Skeletal muscle tissue (tissue), 7 donors: ENCODE results near the genes AKR1B1, BPGM and CALD1.

GRCh38 chr7:133725497-133726077 lies 401.6 kb upstream of the LRGUK start:
- PRO-cap, 3 experiments = no peak in any of the 3 experiments
- RAMPAGE, long total RNA = no peak
- RRBS, 2 experiments = no CpG with 5 or more reads among the region's 4 CpGs

DNA sequence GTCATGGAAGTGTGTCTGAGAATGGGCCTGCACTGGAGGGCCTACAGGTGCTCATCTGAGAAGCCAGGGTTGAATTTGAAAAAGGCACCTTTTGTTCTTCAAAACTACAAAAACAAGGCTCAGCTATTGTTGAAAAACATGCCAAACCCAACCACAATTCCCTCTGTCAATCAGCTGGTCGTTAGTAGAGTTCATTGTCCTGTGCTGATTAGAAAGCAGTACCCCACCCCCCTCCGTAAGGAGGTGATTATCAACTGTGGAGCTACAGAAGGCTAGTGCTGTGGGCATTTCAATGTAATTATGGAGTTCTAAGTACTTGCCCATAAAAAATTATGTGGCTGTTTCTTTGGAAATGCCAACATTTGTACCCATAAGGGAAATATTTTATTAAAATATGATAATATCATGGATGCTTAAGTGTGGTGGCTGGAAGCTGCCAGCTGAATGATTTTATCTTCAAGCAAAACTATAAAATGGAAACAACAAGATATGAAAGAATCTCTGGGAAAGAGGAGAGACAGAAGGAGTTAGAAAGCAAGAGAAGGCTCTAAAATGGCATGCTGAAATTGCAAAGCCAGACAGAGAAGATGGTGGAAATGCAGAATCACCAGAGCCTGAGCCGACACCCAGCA lies 179.6 kb upstream of the LRGUK start:
- PRO-cap, 3 experiments = no peak in any of the 3 experiments
- RAMPAGE, long total RNA = no peak
- RRBS, 2 experiments = no CpG with 5 or more reads among the region's 3 CpGs

GRCh38 chr7:133983609-133984023 lies 143.5 kb upstream of the LRGUK start:
- PRO-cap, 3 experiments = no peak in any of the 3 experiments
- RAMPAGE, long total RNA = no peak
- RRBS, 2 experiments = no CpG with 5 or more reads among the region's 2 CpGs

DNA sequence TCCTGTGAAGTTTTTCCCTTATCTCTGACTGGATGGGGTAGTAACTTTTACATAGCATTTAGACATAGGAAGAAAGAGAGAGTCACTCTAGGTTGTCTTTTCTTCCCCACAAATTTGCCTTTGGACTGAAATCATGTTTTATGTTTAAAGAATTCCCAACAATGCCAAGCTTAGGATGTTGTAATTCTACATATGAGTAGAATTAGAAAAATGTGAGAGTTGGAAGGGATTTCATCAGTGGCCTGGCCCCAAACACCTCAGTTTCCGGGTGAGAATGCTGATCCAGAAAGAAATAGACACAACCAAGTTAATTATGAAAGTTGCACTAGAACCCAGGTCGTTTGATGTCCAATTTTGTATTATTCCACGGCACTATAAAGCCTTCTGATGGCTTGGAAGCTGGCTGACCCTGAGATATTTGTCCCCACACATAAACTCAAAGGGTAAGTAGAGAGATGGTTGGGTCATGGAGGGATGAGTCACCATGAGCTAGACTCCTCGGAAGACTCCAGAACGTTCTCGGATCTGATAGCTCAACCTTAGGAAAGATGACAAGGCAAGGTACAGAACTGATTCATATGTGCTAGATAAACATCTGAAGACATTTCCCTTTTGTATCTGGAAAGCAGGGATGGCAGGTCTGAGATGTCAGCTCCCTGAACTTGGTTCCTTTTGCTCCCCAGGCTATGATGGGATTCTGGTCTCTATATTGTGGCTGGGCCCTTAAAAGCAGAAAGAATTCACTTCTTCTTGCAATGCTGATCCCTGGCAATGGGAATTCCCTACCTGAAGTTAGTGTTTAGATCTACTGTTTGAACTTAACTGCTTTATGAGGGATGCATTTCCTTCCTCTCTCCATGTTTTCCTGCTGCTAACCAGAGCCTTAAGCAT lies 48.8 kb upstream of the SLC35B4 start:
- PRO-cap, 3 experiments = no peak in any of the 3 experiments
- RAMPAGE, long total RNA = no peak
- RRBS, 2 experiments = no CpG with 5 or more reads among the region's 6 CpGs

GRCh38 chr7:134429470-134429715 lies 29.5 kb downstream of the AKR1B1 start:
- PRO-cap, 3 experiments = no peak in any of the 3 experiments
- RAMPAGE, long total RNA = no peak
- RRBS, 2 experiments = no CpG with 5 or more reads among the region's 4 CpGs

GRCh38 chr7:134451758-134452075 lies 7.2 kb downstream of the AKR1B1 start:
- PRO-cap, 3 experiments = no peak in any of the 3 experiments
- RAMPAGE, long total RNA = no peak
- RRBS, 2 experiments = no CpG with 5 or more reads among the region's 6 CpGs

GRCh38 chr7:134458905-134459612 lies at the start of gene AKR1B1:
TSS of gene AKR1B1 (minus strand) at chr7:134459100.
- PRO-cap, 3 experiments = peak in 3 of 3 experiments; most common minus-strand start chr7:134459098 (in 2)
- RAMPAGE, long total RNA = start-site peak on the minus strand at chr7:134459084-134459167, 307 and 60 reads in 2 replicates
- RRBS, 2 experiments = 1% methylated on average over 6 of the region's 49 CpGs

DNA sequence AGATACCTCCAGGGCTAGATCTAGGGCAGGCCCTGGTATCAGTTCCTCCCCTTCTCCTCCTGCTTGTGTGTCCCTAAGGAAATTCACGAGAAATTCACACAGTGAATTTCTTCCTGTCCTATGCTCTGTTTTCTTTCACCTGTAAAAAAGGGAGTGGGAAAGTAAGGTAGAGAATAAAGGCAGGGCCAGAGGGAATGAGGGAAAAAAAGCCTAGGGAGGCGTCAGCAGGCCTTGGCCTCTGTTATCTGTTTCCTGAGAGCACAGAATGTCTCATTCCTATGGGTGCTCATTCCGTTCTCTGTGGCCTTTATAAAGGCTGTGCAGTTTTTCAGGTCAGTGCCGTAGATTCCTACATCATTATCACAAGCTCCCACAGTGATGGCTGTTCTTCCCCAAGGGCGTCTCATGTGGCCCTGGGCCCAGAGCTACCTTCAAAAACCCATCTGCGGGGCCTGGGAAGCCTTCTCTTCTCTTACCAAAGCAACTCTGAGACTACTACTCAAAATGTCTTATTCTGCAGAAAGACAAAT lies 16.8 kb upstream of the AKR1B10 start:
- PRO-cap, 3 experiments = no peak in any of the 3 experiments
- RAMPAGE, long total RNA = no peak
- RRBS, 2 experiments = no CpG with 5 or more reads among the region's 6 CpGs

DNA sequence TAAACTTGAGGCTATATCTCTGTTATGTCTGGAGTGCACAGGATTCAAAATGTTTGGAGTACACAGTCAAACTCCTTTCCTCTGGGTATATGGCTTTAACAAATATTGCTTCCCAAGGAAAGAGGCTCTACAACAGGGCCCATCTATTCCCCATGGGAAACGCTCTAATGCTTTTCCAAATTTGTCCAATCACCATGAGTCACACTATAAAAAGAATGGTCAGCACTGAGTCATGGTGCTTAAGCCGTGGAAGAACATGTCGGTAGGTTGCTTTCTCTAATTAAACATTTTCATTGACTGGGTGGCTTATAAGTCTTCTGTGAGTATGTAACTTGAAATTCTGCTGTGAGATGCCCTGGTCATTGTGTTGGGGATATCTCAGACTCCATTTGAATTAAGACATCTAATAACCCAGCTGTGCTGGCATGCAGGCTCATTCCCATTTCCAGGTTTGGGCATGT lies 11.5 kb upstream of the AKR1B10 start:
- PRO-cap, 3 experiments = no peak in any of the 3 experiments
- RAMPAGE, long total RNA = no peak
- RRBS, 2 experiments = no CpG with 5 or more reads among the region's 3 CpGs

DNA sequence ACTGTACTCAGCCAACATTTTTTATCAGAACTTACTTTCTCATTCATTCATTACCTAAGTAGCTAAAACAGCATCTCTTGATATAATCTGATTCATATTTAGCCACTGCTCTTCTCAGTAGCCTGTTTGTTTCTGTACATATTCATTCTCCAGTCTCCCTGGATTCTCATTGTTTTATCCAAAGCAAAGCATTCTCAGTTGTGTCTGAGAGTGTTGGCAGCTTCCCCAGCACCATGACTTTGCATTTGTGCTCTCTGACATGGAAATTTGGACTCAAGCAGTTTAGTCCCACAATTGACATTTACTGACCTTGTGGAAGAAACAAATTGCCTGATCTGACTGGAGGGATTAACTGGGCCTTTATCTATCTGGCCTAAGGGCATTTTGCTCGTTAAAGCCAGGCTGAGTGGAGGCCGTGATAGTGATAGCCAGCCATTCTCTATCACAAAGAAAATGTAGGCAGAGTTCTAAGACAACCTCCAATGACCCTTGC lies 44.9 kb downstream of the AKR1B15 start:
- PRO-cap, 3 experiments = no peak in any of the 3 experiments
- RAMPAGE, long total RNA = no peak
- RRBS, 2 experiments = no CpG with 5 or more reads among the region's 2 CpGs

- PRO-cap, 3 experiments = peak in 3 of 3 experiments; most common plus-strand start chr7:134646854 (in 2)
- RAMPAGE, long total RNA = start-site peak on the plus strand at chr7:134646851-134646856, 206 and 196 reads in 2 replicates
- RRBS, 2 experiments = 2 to 3% methylated on average over 10 of the region's 31 CpGs
Observed at GRCh38 chr7:134646653-134647613, at the start of gene BPGM. TSS of gene BPGM (plus strand) at chr7:134646853.

- PRO-cap, 3 experiments = no peak in any of the 3 experiments
- RAMPAGE, long total RNA = no peak
- RRBS, 2 experiments = no CpG with 5 or more reads among the region's 4 CpGs
Observed at GRCh38 chr7:134720024-134720428, 59.4 kb upstream of the CALD1 start.

GRCh38 chr7:134742058-134743349 lies 36.9 kb upstream of the CALD1 start:
- PRO-cap, 3 experiments = no peak in any of the 3 experiments
- RAMPAGE, long total RNA = no peak
- RRBS, 2 experiments = no CpG with 5 or more reads among the region's 6 CpGs

GRCh38 chr7:134778994-134779991 lies at the start of gene CALD1:
TSS of gene CALD1 (plus strand) at chr7:134779634.
- PRO-cap, 3 experiments = peak in 3 of 3 experiments; most common plus-strand start chr7:134779438 (in 2); most common minus-strand start chr7:134779275 (in 1)
- RAMPAGE, long total RNA = start-site peak on the plus strand at chr7:134779634-134779727, 814 and 387 reads in 2 replicates
- RRBS, 2 experiments = 9 to 14% methylated on average over 3 of the region's 18 CpGs

DNA sequence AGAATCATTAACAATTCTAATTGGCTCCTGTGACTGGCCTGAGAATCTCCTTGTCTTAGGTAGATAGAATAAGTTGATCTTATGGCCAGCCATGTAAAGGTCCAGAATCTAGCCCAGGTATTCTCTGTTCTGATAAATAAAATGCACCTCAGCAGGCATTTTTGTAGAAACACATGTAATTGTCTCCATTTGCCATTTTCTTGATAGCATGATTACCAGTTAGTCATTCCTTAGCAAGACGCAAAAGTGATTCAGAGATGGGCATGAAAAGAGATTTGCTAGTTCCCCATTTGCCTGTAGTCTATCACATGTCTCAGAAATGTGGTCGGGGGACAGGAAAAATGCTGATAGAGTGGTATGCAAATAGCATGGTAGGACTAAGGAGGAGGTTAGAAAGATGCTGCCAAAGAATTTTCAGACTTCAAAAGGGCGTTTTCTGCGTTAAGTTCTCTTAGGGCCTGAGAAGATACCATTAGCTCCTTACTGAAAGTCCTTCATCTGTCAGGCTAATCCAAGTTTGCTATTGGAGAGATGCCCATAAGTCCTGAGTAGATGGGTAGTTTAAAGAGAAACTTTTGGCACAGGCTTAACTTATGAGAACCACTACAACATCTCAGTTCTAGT lies 2.6 kb downstream of the CALD1 start:
- PRO-cap, 3 experiments = no peak in any of the 3 experiments
- RAMPAGE, long total RNA = no peak
- RRBS, 2 experiments = no CpG with 5 or more reads among the region's 4 CpGs

DNA sequence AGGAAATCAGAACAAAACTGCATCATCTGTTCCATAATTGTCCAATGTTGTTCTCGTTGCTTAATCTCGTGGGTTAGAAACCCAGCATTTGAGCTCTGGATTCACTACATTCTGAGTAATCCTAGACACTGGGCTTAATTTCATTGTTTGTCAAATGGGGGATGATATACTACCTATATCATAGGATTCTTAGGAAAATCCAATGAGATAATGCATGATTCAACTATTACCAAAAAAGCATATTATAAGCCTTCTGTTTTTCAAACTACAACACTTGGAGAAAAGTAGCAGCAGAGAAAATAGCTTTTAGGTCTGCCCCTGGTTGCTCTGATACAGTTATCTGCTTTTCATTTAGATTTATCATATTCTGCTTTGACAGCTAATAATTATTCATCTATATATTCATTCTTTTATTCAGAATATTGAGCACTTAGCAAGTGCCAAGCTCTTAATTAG lies 49.1 kb downstream of the CALD1 start:
- PRO-cap, 3 experiments = no peak in any of the 3 experiments
- RAMPAGE, long total RNA = no peak
- RRBS, 2 experiments = no CpG with 5 or more reads among the region's 2 CpGs

GRCh38 chr7:134992633-134993335 lies 6.5 kb downstream of the AGBL3 start:
- PRO-cap, 3 experiments = no peak in any of the 3 experiments
- RAMPAGE, long total RNA = no peak
- RRBS, 2 experiments = no CpG with 5 or more reads among the region's 7 CpGs

- PRO-cap, 3 experiments = no peak in any of the 3 experiments
- RAMPAGE, long total RNA = no peak
- RRBS, 2 experiments = no CpG with 5 or more reads among the region's 2 CpGs
Observed at GRCh38 chr7:135144276-135144891, 3.5 kb upstream of the TMEM140 start.

GRCh38 chr7:135161991-135163074 lies 8.2 kb downstream of the CYREN start:
- PRO-cap, 3 experiments = no peak in any of the 3 experiments
- RAMPAGE, long total RNA = no peak
- RRBS, 2 experiments = no CpG with 5 or more reads among the region's 5 CpGs

GRCh38 chr7:135165997-135167242 lies 4.1 kb downstream of the CYREN start:
- PRO-cap, 3 experiments = no peak in any of the 3 experiments
- RAMPAGE, long total RNA = no peak
- RRBS, 2 experiments = 25 to 30% methylated on average over 3 of the region's 23 CpGs